Peyer's patch (tissue), 4 donors: ENCODE data around the genes ALX3, UBL4B, KCNA2 and CEPT1.

- PRO-cap = no peak
- RAMPAGE, long total RNA, 4 experiments = no peak in any of the 4 experiments
Measured at GRCh38 chr1:109616340-109617108, 2.9 kb downstream of the GNAT2 start.

DNA sequence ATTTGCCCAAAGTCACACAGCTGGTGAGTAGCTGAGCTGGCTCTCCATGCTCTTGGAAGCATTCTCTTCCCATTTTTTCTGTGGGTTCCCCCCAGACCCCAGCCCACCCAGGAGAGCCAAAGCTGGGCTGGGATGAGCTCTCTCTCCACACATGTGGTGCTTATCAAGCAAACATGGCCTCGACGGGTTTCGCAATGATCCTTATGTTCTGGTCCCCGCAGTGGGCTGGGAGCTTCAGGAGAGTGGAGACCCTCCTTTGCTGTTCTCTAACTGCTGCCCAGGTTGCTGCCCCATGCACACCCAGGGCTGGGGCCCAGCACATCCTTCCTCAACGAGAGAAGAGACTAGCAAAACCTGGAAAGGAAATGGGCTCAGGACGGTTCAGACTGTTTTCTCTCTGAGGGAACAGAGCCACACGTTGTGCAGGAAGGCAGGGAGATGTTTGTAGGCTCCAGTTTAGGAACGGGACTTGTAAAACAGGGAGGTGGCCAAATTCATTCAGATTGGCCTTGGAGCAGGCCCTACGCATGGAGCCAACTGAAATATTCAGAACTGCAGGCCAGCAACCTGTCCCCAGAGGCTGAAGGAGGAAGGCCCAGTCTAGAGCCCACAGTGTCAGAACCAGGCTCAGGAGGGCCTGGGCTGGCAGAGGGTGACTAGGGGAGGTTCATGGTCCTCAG, 27.3 kb upstream of the CSF1 start:
- PRO-cap = no peak
- RAMPAGE, long total RNA, 4 experiments = no peak in any of the 4 experiments

GRCh38 chr1:109977145-109977343, 7.5 kb upstream of the AHCYL1 start:
- PRO-cap = no peak
- RAMPAGE, long total RNA, 4 experiments = no peak in any of the 4 experiments

- PRO-cap = no peak
- RAMPAGE, long total RNA, 4 experiments = no peak in any of the 4 experiments
Measured at GRCh38 chr1:109979499-109980260, 4.9 kb upstream of the AHCYL1 start.

DNA sequence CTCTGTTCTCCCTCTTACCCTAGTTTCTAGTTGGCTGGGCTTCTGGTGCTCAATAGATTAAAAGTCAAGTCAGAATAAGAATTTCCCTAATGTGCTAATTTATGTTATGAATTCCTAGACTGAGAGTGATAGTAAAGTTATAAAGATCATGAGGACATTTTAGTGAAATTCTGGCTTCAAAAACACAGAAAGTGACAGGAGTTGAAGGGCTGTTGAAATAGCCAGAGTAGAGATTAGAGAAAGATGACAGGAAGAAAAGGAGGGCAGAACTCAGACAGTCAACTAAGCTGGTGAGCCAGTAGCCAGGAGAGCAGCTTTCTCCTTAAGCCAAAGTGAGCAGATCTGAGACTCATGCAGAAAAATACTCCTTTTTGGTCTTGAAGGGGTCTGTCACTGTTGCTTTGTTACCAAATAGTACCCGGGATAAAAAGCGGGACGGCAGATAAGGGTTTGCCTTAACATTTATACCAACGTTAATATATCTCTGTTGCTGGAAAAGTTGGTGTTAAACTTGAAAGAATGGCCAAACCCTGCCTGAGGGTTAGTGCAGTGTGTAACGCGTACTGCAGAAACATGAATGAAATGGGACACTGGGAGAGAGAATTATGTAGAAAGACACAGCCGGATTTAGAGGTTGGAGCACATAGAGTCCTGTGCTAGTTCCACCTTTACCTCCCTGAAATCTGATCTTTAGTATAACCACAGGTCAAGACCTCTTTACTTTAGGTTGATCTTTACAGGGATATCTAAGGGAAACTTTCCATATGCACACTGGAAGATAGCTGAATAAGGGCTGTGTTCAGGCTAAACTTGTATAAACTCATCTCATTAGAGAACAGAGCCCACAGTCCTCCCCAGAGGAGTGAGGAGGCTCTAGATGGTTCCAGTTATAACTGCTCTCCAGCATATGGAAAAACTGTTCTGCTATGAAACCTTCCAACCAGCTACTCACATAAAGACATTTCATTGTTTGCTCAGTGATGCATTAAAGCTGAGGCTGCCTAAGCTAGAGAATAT, 12.9 kb downstream of the AHCYL1 start:
- PRO-cap = no peak
- RAMPAGE, long total RNA, 4 experiments = no peak in any of the 4 experiments

- PRO-cap = no peak
- RAMPAGE, long total RNA, 4 experiments = no peak in any of the 4 experiments
Measured at GRCh38 chr1:110023038-110023572, 11.3 kb upstream of the STRIP1 start.

GRCh38 chr1:110070439-110071076, at the start of gene ALX3:
ALX3 (minus strand) TSS chr1:110070672.
- PRO-cap = no peak
- RAMPAGE, long total RNA, 4 experiments = no peak in any of the 4 experiments

GRCh38 chr1:110112292-110112623, at the start of gene UBL4B:
UBL4B (plus strand) TSS chr1:110112443.
- PRO-cap = no peak
- RAMPAGE, long total RNA, 4 experiments = no peak in any of the 4 experiments

- PRO-cap = no peak
- RAMPAGE, long total RNA, 4 experiments = no peak in any of the 4 experiments
Measured at GRCh38 chr1:110136772-110137655, 13.3 kb upstream of the SLC6A17 start.

DNA sequence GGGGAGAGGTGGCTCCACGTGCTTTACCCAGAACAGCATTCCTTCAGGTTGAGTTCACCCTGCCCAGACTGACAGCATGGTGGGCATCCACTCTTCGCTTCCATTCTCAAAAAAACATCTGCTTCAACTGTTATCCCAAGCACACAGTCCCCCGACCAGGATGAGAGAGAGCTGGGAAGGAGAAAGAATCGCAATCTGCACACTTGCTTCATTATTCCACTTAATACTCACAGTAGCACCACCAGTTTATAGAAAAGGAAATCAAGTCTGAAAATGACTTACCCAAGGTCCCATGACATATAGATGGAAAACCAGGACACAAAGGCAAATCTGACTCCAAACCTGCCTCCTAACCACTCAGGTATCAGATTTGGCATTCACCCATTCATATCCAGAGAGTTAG, 27.3 kb upstream of the RBM15 start:
- PRO-cap = unidirectional peak, plus-strand start at position 164 of the sequence
- RAMPAGE, long total RNA, 4 experiments = no peak in any of the 4 experiments

GRCh38 chr1:110338138-110338895, 860 bp upstream of the RBM15 start:
- PRO-cap = bidirectional peak, plus-strand start at chr1:110338336, minus-strand start at chr1:110338383; bidirectional peak, plus-strand start at chr1:110338552, minus-strand start at chr1:110338534; bidirectional peak, plus-strand start at chr1:110338969, minus-strand start at chr1:110338724
- RAMPAGE, long total RNA, 4 experiments = no peak in any of the 4 experiments

DNA sequence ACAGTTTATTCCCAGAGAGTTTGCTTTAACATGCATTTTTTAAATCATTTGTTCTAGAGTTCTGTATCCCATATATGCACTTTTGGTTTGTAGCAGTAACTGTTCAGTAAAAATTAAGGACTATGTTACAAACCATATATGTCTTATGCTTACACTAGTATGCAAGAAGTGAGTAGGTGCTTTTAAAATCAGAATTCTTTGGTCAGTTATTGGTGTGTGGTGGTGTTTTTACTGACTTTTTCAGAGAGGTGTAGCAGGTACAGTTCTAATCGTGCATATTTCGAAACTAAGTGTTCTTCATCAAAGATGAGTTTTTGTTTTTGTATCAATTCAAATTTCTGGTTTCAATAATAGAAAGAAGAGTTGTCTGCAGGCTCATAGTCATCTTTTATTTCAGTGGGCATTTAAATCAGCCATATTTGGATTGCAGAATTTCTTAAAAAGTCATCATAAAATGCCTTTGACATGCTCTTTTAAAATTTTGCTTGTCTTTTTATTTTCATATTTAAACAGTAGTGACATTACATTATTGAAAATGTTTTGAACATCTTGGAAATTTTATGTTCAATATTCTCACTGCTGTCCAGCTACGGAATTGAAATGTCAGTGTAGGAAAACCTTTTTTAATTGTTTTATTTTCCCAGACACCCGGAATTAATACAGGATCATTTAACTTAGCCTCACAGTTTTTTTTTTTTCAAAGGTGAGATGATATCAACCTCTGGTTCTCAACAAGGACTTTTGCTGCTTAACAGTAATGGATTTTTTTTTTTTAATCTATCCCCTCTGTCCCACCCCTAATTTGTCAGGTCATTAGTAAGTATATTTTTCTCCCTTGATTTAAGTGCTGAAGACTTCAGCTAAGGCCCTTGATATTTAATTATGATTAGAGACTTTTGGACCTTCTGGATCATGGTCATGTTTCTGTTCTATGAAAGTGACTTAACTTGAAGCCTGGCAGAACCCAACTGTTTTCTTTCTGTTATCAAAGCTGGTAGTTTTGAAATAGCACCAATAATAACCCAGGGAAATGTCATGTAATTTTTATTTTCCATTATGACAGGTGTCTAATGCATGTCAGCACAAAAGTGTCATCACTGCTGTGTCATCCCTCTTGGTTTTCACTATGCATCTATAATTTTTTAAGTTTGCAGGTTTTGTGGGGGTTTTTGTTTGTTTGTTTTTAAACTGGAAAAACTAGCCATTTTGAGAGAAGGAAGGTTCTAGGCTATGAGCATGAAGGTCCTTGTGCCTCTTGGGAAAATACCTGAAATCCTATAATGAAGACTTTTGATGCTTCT, 4.1 kb downstream of the RBM15 start:
- PRO-cap = no peak
- RAMPAGE, long total RNA, 4 experiments = no peak in any of the 4 experiments

DNA sequence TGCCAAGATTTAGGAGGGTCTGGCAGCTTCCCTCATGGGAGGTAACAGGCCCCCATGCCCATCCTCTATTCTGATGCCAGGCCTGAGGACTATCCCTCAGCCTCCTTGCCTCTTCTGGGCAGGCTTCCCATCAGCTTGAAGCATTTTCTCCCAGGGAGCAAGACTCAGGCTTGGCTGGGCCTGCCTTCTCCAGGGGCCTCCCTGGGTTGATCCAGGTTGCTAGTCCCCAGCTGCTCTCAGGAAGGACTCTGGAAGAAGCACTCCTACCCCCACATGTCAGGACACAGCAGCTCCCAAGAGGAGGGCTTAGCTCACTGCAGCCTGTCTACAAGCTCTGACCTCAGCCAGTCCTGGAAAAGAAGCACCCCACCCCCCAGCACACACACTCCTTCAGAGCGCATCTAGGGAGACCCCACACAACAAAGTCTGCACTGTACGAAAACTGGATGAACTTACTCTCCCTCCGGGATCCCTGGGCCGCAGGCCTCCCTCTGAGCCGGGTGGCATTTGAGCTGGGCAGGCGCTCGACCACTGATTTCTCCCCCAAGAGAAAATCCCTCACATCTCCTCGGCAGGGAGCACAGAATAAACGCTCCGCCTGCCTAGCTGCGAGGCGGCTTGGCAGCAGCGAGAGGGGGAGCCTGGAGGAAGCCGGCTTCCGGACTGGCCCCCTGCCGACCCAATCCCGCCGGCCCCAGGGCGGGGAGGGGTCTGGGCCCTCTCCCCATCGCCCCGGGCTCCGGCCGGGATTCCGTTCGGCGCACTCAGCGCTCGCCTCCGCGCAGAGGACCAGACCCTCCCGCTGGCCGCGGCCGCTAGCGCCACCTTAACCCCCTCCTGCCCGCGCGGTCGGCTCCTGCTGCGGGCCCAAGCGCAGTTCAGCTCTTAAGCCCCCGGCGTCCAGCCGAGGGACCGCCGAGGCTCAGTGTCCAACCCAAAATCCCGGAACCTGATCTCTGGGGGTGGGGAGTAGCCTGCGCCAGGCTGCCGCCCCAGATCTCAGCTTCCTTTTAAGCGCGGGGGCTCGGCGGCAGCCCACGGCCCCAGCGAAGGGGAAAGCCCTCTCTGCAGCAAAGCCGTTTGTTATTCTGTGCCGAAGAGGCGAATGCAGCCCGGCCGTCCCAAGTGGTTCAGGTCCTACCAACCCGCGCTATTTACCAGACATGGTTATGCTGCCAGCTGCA, at the start of gene KCNA2:
Gene KCNA2, minus strand, starts transcription at position 587 of the 1,184 bp plus-strand sequence.
- PRO-cap = bidirectional peak, plus-strand start at position 767 of the sequence, minus-strand start at position 580 of the sequence
- RAMPAGE, long total RNA, 4 experiments = no peak in any of the 4 experiments

GRCh38 chr1:110772191-110772627, 97.5 kb upstream of the KCNA3 start:
- PRO-cap = no peak
- RAMPAGE, long total RNA, 4 experiments = no peak in any of the 4 experiments

- PRO-cap = no peak
- RAMPAGE, long total RNA, 4 experiments = no peak in any of the 4 experiments
Measured at GRCh38 chr1:110848824-110849306, 24.1 kb upstream of the CD53 start.

DNA sequence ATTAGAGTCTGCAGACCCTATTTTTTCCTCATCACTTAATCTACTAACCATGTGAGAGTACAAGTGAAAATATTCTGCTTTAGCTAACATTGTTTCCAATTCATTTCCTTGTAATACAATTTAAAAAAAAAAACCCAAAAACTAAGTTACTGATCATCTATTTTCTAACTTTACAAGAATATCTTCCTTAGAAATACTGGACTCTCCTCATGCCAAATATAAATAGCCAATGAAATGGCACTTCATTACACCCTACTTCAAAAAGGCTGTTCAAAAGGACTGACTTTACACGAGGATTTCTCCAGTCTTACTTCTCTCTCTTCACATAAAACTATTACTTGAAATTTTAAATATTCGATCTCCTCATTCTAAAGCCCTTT, 938 bp downstream of the LRIF1 start:
- PRO-cap = no peak
- RAMPAGE, long total RNA, 4 experiments = no peak in any of the 4 experiments

DNA sequence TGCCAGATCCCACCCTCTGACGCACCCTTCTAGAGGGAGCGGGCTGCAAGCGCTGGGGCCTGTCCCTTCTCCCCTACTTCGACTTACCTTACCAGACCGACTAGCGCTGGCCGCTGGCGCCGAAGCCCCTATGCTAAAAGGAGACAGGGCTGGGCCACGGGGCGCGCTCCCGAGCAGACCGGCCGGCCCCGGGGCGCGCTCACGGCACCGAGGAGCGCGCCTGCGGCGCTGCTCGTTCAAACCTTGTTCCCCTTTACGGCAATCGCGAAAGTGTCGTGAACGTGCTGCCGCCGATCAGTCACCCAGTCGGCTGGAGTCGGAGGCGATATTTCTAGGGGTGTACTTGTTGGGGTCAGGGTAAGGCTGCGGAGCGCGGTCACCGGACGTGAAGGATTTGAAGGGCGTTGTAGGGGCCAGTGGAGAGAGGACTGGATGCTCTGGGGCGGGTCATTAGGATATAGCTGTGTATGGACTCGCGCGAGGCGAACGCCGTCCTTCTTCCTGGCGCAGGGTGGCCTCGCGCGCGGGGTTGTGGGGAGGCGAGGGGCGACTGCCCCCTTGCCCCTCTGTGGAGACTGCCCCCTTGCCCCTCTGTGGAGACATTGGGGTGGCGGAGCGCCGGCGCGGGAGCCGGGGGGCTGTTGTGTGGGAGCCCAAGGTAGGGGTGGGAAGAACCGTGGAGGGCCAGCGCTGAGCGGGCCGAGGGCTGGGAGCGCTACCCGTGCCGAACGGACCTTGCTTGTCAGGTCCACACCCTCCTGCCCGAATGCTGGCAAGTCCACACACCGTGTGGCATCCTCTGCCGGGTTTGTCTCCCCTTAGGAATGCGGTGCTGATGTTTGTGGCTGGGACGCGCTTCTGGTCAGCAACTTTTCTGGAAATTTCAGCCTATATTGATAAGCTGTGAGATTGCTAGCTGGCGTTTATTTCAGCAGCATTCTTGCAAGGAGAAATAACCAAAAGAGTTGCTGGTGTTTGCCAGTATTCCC, at the start of gene CEPT1:
Gene CEPT1, plus strand, starts transcription at position 273 of the 989 bp plus-strand sequence.
- PRO-cap = bidirectional peak, plus-strand start at position 305 of the sequence, minus-strand start at position 255 of the sequence; unidirectional peak, minus-strand start at position 730 of the sequence
- RAMPAGE, long total RNA, 4 experiments = start-site peak on the plus strand in 3 of 4 experiments, centred at positions 288 to 306 of the sequence, 44 to 481 reads per replicate; start-site peak on the minus strand in 1 of 4 experiments, centred at position 192 of the sequence, 35 reads per replicate

GRCh38 chr1:111221487-111222126, 5.9 kb upstream of the CHI3L2 start:
- PRO-cap = bidirectional peak, plus-strand start at chr1:111221903, minus-strand start at chr1:111221766
- RAMPAGE, long total RNA, 4 experiments = no peak in any of the 4 experiments

GRCh38 chr1:111222705-111223403, 4.7 kb upstream of the CHI3L2 start:
- PRO-cap = unidirectional peak, minus-strand start at chr1:111223011
- RAMPAGE, long total RNA, 4 experiments = no peak in any of the 4 experiments

- PRO-cap = no peak
- RAMPAGE, long total RNA, 4 experiments = no peak in any of the 4 experiments
Measured at GRCh38 chr1:111470858-111471630, 2.7 kb upstream of the C1orf162 start.